Fibroblast of the aortic adventitia (primary cell): ENCODE measurements around a stretch of chr11.

- CAGE, long polyA plus RNA, result no peak
These were observed 72.6 kb upstream of the FGF3 start for GRCh38 chr11:69891865-69892224.

GRCh38 chr11:69892466-69893514, 73.6 kb upstream of the FGF3 start:
- CAGE, long polyA plus RNA, result no peak

- CAGE, long polyA plus RNA, result no peak
These were observed 81.4 kb upstream of the FGF3 start for GRCh38 chr11:69900475-69901064.

- CAGE, long polyA plus RNA, result no peak
These were observed 37.6 kb upstream of the ANO1 start for GRCh38 chr11:70040305-70041184.

DNA sequence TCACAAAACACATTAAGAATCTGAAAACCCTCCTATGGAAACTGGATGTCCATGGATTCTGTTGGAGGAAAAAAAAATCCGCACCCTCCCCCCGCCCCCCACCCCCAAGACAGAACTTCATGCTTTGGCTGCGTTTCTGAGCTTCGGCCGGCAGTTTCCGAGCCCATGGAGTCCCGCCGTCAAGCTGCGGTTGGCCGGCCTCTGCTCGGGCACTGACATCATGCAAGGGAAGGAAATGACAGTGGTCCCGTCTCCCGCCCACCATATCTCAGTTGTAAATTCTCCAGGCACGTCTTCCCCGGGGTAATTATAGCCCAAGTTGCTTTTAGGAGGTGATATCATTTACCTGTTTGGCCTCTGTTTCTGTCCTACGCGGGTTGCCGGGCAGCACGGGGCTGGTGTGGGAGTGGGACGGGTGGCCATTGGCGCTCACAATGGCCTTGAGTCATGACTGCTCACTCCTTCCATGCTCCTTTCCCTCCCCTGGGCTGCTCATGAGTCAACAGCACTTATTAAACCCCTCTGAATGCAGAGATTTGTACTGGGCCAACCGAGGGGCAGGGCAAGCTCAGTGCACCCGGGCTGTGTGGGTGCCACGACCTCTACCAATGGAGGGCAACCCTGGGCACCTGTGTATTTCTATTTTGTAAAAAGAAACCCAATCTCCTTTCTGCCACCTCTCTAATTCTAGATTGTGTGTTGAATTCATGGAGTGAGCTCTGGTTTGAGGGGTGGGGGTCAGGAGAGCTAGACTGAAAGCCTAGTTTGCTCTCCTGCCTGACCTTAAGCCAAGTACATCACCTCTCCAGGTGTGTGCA, 4.2 kb upstream of the ANO1 start:
- CAGE, long polyA plus RNA, result no peak

GRCh38 chr11:70088755-70089099, 10.6 kb downstream of the ANO1 start:
- CAGE, long polyA plus RNA, result no peak

DNA sequence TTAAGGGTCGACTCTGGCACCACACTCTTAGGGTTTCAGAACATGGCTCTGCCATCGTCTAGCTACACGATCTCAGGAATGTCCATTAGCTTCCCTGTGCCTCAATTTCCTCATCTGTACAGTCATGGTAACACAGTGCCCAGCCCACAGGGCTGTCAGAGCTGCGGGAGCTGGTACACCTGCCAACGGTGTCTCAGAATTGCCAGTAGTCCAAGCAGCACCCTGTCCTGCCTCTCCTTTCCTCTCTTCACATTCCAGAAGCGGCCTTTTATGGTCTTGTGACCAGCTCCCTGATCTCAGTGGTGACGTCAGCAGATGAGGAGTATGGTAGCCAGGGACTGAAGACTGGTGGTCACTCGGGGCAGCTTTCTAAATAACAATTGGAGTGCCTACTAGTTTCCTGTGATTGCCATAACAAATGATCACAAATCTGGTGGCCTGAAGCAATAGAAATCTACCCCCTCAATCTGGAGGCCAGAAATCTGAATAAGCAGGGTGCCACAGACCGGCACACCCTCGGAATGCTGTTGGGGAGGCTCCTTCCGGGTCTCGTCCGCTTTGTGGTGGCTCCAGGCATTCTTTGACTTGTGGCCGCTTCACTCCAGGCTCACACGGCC, 2.0 kb downstream of the FADD start:
- CAGE, long polyA plus RNA, result no peak

DNA sequence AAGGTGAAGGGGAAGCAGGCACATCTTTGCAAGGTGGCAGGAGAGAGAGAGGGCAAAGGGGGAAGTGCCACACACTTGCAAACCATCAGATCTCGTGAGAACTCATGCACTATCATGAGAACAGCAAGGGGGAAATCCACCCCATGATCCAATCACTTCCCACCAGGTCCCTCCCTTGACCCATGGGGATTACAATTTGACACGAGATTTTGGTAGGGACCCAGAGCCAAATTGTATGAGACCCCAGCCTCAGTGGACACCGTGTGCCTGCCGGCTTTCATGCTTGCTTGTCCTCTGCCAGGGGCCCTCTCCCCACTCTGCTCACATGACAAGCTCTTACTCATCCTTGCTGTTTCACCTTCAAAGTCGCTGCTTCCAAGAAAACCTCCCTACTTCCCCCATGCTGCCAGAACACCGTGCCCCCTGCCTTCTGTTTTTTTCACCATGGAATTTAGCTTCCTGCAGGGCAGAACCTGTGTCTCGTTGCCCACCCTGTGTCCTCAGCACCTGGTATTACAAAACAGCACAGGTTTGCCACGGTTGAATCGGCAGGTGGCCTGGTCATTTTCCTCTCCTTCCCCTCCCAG, 23.2 kb upstream of the PPFIA1 start:
- CAGE, long polyA plus RNA, result no peak

DNA sequence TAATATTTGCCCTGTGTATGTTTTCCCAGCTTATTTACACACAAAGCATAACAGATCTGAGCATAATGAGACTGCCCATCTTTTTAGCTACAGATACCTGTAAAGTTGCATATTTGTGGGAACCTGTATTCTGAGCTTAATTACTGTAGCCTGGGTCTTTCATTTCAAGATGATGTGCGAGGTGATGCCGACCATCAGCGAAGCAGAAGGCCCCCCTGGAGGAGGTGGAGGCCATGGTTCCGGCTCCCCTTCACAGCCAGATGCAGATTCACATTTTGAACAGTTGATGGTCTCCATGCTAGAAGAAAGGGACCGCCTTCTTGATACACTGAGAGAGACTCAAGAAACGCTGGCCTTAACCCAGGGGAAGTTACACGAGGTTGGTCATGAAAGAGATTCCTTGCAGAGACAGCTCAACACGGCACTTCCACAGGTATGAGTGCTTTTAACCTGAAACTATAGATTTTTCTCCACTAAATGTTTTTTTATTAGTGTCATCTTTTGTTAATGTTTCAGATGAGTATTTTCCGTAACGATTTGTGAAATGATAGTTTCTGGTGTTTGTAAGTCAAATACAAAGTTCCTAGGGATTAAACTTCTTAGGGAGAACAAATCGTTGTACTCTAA, 1.6 kb downstream of the PPFIA1 start:
- CAGE, long polyA plus RNA, result no peak

GRCh38 chr11:70278732-70279756, 8.6 kb downstream of the PPFIA1 start:
- CAGE, long polyA plus RNA, result no peak

DNA sequence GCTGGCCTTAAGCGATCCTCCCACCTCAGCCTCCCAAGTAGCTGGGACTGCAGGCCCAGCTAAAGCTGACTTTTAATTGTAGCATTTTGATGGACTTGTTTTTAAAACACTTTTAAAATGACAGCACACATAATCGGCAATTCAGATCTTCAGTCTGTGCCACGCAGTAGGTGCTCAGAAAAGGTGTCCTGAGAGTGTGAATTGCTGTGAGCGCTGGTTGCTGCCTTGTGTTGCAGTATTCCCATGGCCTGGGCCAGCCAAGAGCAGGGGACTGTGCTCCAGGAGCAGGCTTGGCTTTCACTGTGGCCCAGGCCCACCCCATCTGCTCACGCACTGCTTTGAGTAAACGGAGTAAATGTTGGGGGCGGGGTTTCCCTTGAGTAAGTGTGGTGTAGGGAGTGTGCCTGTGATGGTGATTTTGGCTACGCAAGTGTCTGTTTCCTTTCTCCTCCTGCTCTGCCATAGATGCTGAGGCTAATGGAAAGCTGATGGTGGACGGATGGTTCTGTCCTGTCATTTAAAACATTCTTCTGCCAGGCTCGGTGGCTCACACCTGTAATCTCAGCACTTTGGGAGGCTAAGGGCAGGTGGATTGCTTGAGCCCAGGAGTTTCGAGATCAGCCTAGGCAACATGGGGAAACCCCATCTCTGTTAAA, 2.3 kb downstream of the CTTN start:
- CAGE, long polyA plus RNA, result no peak

- CAGE, long polyA plus RNA, result no peak
These were observed 264.3 kb downstream of the CTTN start for GRCh38 chr11:70662524-70663159.

DNA sequence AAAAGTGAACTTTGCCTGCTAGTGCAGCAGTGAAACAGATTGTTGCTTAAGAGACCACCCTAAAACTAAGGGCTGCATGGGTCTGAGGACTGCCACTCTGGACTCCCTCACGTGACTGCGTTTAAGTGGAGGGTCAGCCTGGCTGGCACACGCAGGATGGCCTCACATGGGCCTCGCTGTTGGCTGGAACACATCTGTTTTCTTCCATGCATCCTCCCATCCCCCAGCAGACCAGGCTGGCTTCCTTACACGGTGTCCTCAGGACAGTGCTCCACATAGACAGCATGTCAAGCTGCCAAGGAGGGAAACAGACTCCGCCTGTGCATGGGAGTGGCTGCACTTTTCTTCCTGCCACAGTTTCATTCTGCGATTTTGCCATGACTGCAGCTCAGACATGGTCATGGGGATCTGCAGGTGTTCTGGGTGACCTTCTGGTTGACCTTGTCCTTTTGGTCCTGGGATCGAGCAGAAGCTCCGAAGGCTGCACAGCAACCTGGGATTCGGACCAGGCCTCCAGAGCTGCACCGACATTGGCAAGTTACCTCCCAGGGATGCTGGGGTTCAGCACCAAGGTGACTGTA, 344.2 kb downstream of the SHANK2 start:
- CAGE, long polyA plus RNA, result no peak

- CAGE, long polyA plus RNA, result no peak
These were observed 46.4 kb downstream of the SHANK2 start for GRCh38 chr11:71205841-71206611.

- CAGE, long polyA plus RNA, result no peak
These were observed 3.7 kb downstream of the SHANK2 start for GRCh38 chr11:71248668-71249114.

GRCh38 chr11:71312102-71312301, 59.6 kb upstream of the SHANK2 start:
- CAGE, long polyA plus RNA, result no peak

GRCh38 chr11:71429024-71429632, 19.1 kb downstream of the DHCR7 start:
- CAGE, long polyA plus RNA, result no peak

DNA sequence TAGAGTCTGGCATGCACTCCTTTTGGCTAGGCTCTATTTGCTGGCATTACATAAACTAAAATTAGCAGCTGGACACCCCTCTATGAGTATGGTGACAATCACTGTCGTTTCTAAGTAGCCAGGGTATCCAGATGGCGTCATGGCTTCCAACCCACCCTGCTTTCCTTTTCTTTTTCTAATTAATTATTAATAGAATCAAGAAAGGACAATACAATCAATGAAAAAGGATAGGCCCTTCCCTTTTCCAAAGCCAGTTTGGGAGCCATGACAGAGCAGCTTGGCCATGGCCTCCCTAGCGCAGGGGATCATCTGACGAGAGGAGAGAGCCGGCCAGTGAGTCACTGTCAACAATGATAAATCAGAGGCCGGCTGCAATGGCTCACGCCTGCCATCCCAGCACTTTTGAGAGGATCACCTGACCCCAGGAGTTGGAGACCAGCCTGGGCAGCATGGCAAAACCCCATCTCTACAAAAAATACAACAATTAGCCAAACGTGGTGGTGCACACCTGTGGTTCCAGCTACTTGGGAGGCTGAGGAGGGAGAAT, 27.6 kb upstream of the KRTAP5-7 start:
- CAGE, long polyA plus RNA, result no peak

GRCh38 chr11:71589591-71589790, 6.8 kb upstream of the KRTAP5-11 start:
- CAGE, long polyA plus RNA, result no peak

DNA sequence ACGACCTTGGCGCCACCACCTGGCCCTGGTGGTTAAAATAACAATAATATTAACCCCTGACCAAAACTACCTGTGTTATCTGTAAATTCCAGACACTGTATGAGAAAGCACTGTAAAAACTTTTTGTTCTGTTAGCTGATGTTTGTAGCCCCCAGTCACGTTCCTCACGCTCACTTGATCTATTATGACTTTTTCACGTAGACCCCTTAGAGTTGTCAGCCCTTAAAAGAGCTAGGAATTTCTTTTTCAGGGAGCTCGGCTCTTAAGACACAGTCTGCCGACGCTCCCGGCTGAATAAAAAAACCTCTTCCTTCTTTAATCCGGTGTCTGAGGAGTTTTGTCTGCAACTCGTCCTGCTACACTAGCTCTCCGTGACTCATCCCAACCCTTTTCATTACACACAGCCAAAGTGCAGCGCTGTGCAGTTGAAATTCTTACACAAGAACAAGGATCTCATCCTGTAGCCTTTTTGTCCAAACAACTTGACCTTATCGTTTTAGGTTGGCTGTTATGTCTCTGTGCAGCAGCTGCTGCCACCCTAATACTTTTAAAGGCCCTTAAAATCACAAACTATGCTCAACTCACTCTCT, 83.8 kb upstream of the DEFB108B start:
- CAGE, long polyA plus RNA, result no peak